Measurements from ENCODE around the gene PITPNM1.

- PRO-cap: no peak
- RAMPAGE, long total RNA: no peak
Measured at GRCh38 chr11:67428699-67429813, 762 bp downstream of the RPS6KB2 start.

DNA sequence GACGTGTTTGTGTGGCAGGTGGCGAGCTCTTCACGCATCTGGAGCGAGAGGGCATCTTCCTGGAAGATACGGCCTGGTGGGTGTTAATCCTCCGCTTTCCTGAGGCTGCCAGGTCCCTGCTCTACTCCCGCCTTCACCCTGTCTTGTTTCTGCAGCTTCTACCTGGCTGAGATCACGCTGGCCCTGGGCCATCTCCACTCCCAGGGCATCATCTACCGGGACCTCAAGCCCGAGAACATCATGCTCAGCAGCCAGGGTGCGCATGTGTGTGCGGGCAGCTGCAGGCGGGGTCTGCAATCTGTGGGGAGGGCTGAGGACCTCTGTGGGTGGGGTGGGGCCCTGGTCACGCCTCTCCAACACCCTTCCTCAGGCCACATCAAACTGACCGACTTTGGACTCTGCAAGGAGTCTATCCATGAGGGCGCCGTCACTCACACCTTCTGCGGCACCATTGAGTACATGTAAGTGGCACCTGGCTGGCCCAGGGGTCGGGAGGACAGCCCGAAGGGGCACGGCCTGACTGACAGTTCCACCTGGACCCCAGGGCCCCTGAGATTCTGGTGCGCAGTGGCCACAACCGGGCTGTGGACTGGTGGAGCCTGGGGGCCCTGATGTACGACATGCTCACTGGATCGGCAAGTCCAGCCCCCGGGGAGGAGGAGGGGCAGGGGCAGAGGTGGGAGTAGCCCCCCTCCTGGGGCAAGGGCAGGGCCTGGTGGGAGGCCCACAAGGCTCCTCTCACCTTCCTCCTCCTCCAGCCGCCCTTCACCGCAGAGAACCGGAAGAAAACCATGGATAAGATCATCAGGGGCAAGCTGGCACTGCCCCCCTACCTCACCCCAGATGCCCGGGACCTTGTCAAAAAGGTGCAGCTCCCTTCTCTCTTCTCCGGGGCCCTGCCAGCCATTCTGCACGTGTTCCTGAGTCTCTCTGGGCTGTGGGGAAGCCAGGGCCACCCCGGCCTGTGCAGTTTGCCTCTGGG is 4.6 kb downstream of the RPS6KB2 start:
- PRO-cap: no peak
- RAMPAGE, long total RNA: no peak

- PRO-cap: no peak
- RAMPAGE, long total RNA: no peak
Measured at GRCh38 chr11:67441827-67442736, 1.2 kb downstream of the CORO1B start.

- PRO-cap: no peak
- RAMPAGE, long total RNA: no peak
Measured at GRCh38 chr11:67504325-67504593, 904 bp downstream of the PITPNM1 start.

- PRO-cap: bidirectional peak, plus-strand start at chr11:67505468, minus-strand start at chr11:67505363
- RAMPAGE, long total RNA: no peak
Measured at GRCh38 chr11:67504594-67505593, at the start of gene PITPNM1. TSS of gene PITPNM1 (minus strand) at chr11:67505363.

DNA sequence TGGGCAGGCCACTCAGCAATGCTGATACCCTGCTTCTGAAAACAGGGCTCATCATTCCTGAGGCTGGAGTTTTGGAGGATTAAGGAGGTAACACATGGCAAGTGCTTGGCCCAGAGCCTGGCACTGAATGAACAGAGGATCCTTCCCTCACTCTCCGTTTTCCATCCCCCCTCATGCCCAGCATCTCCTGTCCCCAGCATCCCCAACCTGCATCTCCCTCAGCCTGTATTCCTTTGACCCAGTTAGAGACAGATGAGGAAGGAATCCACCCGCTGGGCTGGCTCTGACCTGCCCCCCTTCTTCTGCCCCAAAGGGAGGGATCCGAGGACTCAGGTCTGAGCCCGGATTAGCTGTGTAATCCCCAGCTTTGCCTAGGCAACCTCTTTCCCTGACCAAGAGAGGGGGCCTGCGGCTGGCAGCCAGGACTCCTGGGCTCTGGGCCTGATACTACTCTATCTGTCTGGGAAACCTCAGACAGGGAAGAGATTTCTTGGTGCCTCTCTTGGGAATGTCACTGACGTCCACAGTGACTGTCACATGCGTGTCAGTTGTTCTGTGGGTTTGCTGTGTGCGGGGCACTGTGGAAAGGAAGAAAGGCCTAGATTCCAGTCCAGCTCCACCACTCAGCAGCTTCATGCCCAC is 1.5 kb upstream of the NDUFV1 start:
- PRO-cap: bidirectional peak, plus-strand start at position 578 of the sequence, minus-strand start at position 250 of the sequence
- RAMPAGE, long total RNA: no peak

DNA sequence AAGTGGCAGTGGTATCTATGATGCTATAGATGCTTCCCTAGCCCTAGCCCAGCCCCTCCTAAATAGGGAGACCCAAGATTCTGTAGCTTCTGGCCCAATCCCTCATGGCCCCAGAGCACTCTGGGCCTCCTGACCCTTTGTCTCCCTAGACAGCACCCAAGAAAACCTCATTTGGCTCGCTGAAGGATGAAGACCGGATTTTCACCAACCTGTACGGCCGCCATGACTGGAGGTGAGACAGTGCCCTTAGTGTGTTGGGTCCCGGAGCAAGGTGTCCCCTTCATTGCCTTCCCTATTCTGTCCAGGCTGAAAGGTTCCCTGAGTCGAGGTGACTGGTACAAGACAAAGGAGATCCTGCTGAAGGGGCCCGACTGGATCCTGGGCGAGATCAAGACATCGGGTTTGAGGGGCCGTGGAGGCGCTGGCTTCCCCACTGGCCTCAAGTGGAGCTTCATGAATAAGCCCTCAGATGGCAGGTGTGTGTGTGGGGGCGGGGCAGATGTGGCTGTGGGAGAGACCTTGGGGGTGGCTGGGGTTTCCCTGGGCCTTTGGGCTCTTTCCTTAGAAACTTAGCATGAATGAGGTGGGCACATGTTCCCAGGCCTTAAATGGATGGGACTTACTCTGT is 1.6 kb downstream of the NDUFV1 start:
- PRO-cap: no peak
- RAMPAGE, long total RNA: no peak

- PRO-cap: no peak
- RAMPAGE, long total RNA: no peak
Measured at GRCh38 chr11:67656314-67656791, 5.8 kb upstream of the ACY3 start.

- PRO-cap: no peak
- RAMPAGE, long total RNA: no peak
Measured at GRCh38 chr11:67762938-67763279, 88.5 kb upstream of the ALDH3B2 start.

DNA sequence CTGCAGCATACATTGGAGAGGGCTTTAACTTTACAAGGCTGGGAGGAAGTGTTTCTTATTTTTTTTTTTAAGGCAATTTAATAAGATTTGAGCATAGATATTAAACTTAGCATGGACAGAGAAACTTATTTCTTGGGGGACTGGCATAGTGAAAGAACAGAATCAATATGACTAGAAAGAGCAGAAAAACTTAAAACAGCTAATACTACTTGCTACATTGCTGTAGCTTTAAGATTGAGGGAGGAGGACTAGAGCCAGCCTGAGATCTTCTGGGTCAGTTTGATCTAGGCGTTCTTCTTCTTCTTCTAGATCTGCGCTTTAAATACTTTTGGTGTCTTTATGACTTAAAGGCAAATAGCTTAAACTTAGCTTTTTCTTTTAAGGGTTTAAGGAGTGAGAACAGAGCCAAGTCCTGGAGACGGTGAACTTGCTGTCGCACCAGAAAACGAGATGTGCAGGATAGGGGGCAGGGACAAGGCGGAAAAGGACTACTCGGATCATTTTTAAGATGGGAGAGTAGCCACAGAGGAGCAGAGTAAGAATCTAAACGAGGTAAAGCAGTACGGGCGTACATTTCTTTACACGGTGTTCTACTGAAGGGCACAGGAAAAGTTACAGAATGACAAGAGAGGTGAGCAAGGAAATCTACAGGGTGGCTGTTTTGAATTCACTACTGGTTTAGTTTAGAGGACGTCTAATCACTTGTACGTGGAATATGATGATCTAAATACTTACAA is 116.7 kb downstream of the UNC93B1 start:
- PRO-cap: no peak
- RAMPAGE, long total RNA: no peak

- PRO-cap: no peak
- RAMPAGE, long total RNA: no peak
Measured at GRCh38 chr11:67990735-67991682, 12.9 kb downstream of the UNC93B1 start.

- PRO-cap: no peak
- RAMPAGE, long total RNA: no peak
Measured at GRCh38 chr11:68138144-68138708, 17.0 kb upstream of the CHKA start.

DNA sequence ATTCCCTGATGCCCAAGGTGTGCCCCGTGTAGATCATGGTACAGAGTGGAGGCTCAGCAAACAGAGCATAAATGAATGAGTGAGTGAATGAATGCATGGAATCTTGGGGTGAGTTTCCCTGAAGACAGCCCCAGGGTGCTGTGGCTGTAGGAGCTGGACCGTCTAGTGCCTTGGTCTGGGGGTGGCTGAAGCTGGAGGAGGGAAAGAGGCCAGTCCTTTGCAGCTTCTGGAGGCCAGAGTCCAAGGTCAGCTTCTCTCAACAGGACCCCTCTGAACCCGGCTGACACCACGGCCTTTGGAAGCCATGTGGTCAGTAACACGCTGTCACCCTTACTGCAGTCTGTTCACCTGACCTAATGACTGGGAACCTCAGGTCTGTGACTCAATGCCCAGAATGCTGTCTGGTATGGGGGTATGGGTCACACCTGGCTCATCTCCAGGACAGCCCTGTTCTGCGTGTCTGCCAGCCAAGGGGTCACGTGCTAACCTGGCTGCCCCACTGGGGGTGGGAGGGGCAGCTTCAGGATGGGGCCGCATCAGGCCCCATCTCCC is 24.0 kb upstream of the CHKA start:
- PRO-cap: no peak
- RAMPAGE, long total RNA: no peak

DNA sequence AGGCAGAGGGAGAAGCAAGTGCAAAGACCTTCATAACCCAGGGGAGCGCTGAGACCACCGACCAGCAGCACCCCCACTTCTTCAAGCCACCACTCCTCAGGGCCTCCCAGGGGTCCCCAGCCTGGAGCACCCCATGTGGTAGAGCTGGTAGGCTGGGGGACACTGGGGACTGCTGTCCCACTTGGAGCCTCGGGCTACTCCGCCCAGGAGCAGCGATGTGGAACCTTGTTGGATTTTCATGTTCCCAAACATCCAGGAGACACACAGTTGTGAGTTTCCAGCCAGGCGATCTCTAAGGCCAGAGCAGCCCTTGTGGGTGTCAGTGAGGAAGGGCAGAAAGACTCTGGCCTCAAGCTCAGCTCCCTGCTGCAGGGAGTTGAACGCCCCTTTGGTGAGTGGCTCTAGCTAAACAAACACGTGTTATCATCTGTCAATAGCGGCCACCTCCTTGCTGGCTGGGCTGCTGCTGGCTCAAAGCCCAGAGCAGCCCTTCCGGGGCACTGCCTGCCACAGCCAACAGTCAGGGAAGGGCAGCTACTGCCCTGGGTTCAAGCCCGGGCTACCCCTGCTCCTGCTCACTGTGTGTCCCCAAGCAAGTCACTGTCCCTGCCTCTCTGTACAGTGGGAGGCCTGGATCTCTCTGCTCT is 25.7 kb upstream of the CHKA start:
- PRO-cap: bidirectional peak, plus-strand start at position 516 of the sequence, minus-strand start at position 345 of the sequence
- RAMPAGE, long total RNA: no peak

DNA sequence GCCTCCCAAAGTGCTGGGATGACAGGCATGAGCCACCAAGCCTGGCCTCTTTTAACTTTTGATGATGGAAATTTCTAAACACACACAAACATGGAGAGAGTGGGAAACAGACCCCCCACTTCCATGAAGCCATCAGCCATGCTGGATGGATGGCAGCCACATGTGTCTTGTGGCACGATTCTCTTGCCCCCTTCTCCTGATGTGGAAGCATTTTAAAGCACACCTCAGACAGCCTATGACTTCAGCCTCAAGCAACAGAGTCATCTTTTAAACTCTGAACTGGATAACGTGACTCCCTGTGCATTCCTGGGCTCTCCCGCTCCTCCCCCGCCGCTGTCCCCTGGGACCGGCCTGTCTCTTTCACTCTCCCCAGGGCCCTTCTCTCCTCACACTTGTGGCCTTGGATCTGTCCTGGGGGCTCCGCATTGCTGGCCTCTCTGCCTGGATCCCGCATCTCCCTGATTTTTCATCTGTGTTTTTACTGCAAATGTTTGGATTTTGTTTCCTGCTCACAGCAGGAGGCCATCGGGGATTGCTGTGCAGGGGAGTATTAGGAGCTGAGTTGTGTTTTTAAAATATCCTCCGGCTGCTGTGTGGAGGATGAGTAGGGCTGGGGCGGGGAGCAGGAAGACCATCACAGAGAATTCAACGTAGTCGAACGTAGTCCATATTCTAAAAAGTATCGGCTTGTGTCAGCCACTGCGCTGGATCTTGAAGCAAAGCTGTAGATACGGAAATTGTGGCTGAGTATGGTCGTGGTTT is 15.5 kb downstream of the C11orf24 start:
- PRO-cap: no peak
- RAMPAGE, long total RNA: no peak

DNA sequence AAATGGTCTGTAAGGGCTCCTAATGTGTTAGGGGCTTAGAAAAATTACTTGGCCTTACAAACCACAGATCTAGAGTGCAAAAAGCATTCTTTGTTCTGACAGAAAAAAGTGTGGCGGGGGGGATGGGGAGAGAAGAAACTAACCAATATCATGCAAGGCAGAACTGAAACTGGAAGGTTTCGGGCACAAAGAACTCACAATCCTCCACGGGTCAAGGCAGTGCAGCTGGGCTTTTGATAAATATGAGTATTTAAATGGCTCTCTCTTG is 5.3 kb downstream of the C11orf24 start:
- PRO-cap: no peak
- RAMPAGE, long total RNA: no peak

- PRO-cap: no peak
- RAMPAGE, long total RNA: no peak
Measured at GRCh38 chr11:68330781-68332078, 18.8 kb downstream of the LRP5 start.

GRCh38 chr11:68373506-68374086 is 61.2 kb downstream of the LRP5 start:
- PRO-cap: no peak
- RAMPAGE, long total RNA: no peak

GRCh38 chr11:68446081-68446905 is 14.3 kb upstream of the PPP6R3 start:
- PRO-cap: no peak
- RAMPAGE, long total RNA: no peak

DNA sequence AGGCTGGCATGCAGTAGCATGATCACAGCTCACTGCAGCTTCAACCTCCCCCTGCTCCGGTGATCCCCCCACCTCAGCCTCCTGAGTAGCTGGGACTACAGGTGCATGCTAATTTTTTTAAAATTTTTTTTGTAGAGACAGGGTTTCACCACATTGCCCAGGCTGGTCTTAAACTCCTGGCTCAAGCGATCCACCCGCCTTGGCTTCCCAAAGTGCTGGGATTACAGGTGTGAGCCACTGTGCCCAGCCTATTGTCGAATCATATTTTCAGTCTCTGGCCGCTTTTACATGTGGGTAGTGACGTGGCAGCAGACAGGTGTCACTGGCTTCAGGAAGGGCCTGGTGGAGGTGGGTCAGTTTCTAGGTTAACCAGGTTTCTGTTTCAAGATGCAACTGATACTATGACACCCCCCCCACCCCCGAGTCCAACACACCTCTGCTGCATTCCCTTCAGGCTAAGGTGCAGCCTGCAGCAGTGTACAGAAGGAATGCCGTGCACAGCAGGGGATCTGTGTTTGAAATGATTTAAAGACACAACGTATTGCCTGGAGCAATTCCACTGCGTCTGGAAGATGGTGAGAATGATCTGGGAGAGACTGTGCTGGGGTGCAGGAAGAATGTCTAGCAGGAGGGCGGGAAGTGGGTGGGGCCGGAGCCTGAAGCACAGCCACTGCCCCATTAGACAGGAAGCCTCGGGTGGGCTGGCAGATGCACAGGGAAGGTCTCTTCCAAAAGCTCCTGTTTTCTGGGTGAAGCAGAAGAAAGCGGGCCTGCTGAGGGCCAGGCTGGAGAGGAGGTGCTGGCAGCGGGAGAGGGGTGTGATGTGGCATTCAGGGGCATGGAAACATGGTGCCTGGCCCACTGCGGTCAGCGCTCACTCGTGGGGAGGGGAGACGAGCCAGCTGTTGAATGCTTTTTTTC is 11.8 kb upstream of the TESMIN start:
- PRO-cap: no peak
- RAMPAGE, long total RNA: no peak